Kidney (tissue), 2 donors: ENCODE measurements around a stretch of chr17.

DNA sequence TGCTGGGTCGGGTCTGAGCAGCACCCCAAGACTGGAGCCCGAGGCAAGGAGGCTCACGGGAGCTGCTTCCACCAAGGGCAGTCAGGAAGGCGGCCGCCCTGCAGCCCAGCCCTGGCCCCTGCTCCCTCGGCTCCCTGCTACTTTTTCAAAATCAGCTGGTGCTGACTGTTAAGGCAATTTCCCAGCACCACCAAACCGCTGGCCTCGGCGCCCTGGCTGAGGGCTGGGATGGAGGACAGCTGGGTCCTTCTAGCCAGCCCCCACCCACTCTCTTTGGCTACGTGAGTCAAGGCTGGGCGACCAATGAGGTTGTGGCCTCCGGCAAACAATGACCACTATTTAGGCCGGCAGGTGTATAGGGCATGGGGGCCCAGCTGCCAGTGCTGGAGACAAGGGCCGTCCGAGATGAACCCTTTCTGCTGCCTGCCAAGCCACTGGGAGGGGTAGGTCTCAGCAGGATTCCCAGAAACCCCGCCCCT lies 620 bp downstream of the SERPINF1 start:
- PRO-cap: no peak
- RRBS: 0% methylated on average over 1 of the region's 16 CpGs

GRCh38 chr17:1890929-1891424 lies 61.2 kb downstream of the RPA1 start:
- PRO-cap: no peak
- RRBS: no CpG with 5 or more reads among the region's 10 CpGs

- PRO-cap: no peak
- RRBS: no CpG with 5 or more reads among the region's 10 CpGs
Measured at GRCh38 chr17:1904221-1904823, 74.5 kb downstream of the RPA1 start.

- PRO-cap: no peak
- RRBS: 66% methylated on average over 1 of the region's 6 CpGs
Measured at GRCh38 chr17:1989181-1989575, 36.0 kb downstream of the RTN4RL1 start.

- PRO-cap: no peak
- RRBS: no CpG with 5 or more reads among the region's 12 CpGs
Measured at GRCh38 chr17:1999601-2000348, 25.4 kb downstream of the RTN4RL1 start.

DNA sequence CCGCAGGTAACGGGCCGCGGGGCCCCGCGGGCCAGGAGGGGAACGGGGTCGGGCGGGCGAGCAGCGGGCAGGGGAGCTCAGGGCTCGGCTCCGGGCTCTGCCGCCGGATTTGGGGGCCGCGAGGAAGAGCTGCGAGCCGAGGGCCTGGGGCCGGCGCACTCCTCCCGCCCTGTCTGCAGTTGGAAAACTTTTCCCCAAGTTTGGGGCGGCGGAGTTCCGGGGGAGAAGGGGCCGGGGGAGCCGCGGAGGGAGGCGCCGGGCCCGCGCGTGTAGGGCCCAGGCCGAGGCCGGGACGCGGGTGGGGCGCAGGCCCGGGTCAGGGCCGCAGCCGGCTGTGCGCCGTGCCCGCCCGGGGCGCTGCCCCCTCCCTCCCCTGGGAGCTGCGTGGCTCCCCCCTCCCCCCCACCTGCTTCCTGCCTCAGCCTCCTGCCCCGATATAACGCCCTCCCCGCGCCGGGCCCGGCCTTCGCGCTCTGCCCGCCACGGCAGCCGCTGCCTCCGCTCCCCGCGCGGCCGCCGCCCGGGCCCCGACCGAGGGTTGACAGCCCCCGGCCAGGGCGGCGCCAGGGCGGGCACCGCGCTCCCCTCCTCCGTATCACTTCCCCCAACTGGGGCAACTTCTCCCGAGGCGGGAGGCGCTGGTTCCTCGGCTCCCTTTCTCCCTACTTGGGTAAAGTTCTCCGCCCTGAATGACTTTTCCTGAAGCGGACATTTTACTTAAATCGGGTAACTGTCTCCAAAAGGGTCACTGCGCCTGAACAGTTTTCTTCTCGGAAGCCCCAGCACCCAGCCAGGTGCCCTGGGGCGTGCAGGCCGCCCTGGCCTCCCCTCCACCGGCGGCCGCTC lies 941 bp downstream of the HIC1 start:
- PRO-cap: bidirectional peak, plus-strand start at position 224 of the sequence, minus-strand start at position 175 of the sequence; bidirectional peak, plus-strand start at position 279 of the sequence, minus-strand start at position 294 of the sequence; bidirectional peak, plus-strand start at position 465 of the sequence, minus-strand start at position 371 of the sequence
- RRBS: 17% methylated on average over 45 of the region's 88 CpGs

GRCh38 chr17:2088521-2088942 lies 33.6 kb downstream of the HIC1 start:
- PRO-cap: no peak
- RRBS: no CpG with 5 or more reads among the region's 2 CpGs

GRCh38 chr17:2090098-2090586 lies 35.2 kb downstream of the HIC1 start:
- PRO-cap: no peak
- RRBS: no CpG with 5 or more reads among the region's 12 CpGs

DNA sequence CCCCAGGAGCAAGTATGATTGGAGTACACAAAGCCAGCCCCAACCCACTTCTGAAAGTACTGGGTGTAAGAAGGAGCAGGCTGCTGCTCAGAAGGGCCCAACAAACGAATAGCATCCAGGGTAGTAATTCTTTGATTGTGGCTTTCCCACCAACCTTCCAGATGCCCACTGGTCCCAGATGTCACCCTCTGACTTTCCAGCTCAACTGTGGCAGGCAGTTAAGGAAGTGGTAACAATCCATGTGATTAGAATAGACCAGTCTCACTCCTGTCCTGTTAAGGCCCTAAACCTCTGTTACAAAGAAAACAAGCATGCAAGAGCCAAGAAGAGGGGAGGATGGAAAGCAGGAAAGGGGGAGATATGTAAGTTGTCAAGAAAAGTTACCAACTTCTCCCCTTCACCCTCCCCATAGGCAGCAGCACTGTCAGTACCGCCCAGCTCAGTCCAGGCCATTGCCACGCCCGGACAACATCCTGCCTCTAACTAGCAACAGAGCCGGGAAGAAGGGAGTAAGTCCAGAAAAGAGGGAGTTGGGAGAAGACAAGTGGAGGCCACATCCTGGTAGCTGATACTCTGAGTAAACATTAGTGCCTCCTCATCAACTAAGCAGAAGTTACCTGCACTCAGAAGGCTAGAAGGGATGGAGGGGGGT lies 113.7 kb downstream of the SMG6 start:
- PRO-cap: no peak
- RRBS: no CpG with 5 or more reads among the region's 5 CpGs

GRCh38 chr17:2213597-2214846 lies 89.6 kb downstream of the SMG6 start:
- PRO-cap: bidirectional peak, plus-strand start at chr17:2214274, minus-strand start at chr17:2214270
- RRBS: 52% methylated on average over 3 of the region's 21 CpGs

DNA sequence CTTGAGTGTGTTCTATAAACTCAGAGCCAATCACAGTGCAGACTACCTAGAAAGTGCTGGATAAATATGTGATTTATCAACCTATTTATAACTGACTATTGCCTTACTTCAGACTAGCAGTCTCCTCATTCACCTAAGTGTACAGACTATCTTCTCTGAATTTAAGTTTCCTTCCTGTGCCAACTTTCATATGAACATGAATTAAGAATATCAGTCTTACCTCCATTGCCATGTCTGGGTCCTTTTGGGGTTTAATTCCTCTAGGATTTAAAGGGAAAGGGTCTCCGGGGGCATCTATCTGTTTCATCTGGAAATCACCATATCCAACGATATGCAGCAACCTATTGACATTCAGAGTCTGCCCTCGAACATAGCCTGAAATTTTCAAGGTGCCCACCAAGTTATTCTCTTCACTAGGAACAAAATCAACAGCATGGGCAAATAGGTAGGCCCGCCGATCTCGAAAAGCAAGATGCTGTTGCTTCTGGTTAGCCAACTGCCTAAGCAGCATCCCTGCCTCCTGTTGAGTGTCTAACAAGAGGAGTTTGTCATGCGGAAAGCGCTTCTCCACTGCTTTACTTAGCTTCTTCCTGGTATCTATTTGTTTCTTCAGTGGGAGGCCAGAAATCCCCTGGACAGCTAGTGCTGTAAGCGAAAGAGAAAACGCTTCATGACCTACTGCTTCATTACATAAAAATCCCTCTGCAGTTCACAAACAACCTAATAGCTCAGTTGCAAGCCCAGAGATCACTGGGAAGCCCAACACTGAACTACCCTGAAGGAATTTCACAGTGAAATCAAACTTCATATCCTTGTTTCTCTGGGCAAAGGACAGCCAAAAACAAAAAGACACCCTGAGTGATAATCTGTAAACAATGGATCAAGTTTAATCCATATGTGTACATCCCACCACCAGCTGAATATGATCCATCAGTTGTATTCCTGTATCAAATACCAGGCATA lies 1.7 kb downstream of the TSR1 start:
- PRO-cap: no peak
- RRBS: no CpG with 5 or more reads among the region's 10 CpGs

- PRO-cap: no peak
- RRBS: no CpG with 5 or more reads among the region's 4 CpGs
Measured at GRCh38 chr17:2386034-2386304, 14.9 kb downstream of the MNT start.

- PRO-cap: no peak
- RRBS: no CpG with 5 or more reads among the region's 41 CpGs
Measured at GRCh38 chr17:2386305-2387506, 14.2 kb downstream of the MNT start.

GRCh38 chr17:2393932-2394550 lies 6.8 kb downstream of the MNT start:
- PRO-cap: bidirectional peak, plus-strand start at chr17:2393984, minus-strand start at chr17:2393874
- RRBS: 5% methylated on average over 17 of the region's 53 CpGs

- PRO-cap: bidirectional peak, plus-strand start at chr17:2397031, minus-strand start at chr17:2396798
- RRBS: 7% methylated on average over 16 of the region's 40 CpGs
Measured at GRCh38 chr17:2396350-2397387, 4.2 kb downstream of the MNT start.

- PRO-cap: no peak
- RRBS: no CpG with 5 or more reads among the region's 4 CpGs
Measured at GRCh38 chr17:2419505-2419828, 18.6 kb upstream of the MNT start.

DNA sequence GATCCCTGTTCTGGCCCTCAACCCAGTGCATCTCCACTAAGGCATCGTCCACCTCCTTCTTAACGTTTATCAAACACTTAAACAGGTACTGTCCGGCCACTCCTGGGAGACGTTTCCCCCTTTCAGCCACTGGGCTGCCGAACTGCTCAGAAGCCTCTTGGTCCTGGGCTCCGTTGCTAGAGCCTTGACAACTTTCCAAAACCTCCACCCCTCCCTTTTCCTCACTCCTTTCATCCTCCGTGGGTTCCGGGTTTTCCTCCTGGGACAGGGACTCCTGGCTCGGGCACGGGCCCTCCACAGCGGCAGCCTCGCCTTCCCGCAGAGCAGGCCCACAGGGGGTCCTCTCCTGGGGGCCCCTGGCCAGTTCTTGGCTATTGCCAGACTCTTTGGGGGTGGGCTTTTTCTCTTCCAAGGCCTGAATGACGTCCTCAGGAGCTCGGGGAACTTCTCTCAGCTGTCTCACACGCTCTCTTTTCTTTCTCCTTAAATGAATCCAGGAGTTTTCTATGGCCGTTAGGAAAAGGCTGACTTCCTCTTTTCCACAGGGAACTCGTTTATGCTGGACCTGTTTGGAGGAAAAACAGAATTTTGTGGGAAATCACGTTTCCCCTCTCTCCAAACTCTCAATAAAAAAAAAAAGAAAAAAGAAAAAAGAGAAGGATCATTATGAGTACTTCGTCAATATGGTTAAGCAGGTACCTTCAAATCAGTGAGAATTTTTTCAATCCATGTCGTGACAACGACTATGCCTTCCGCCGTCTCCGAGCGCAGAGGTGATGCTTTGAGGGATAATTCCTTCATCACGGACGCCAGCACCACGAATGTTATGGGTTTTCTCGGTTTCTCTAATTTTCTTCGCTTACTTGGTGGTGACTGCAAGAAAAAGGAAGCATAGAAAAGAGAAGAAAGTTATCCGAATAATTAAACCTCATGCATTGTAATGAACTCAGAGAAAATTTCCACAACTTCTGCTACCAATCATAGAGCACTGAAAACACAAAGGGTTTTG lies 19.5 kb upstream of the MNT start:
- PRO-cap: no peak
- RRBS: no CpG with 5 or more reads among the region's 32 CpGs

DNA sequence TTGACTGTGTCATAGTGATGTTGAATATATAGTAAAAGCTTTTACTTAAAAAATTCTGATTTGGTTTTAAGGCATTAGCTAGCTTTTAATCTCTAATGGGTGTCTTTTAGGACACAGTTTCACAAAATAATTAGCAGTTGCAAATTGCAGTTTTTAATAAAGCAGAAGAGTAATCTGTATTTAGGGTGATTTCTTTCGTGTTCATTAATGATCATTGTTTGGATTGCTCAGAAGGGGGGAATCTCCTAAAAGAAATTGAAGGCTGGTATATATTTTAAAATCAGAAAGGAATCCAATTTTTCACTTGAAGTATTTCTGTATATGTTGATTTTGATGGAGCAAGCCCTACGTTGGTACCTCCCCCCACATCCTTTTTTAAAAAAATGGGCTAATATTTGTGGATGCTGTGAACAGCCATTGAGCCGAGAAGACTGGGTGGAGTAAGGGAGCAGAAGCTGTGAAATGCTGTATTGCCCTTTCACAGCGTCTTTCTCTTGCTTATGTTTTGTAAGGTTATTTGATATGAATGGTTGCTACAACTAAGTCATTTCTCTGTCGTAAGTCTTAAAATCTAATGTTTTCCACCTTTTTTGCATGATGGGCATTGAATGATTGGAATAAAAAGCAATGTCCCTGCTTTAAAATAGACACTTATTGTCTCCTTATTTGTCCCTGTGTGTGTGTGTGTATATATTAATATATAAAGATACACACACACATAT lies 2.2 kb downstream of the PAFAH1B1 start:
- PRO-cap: no peak
- RRBS: no CpG with 5 or more reads among the region's 5 CpGs

DNA sequence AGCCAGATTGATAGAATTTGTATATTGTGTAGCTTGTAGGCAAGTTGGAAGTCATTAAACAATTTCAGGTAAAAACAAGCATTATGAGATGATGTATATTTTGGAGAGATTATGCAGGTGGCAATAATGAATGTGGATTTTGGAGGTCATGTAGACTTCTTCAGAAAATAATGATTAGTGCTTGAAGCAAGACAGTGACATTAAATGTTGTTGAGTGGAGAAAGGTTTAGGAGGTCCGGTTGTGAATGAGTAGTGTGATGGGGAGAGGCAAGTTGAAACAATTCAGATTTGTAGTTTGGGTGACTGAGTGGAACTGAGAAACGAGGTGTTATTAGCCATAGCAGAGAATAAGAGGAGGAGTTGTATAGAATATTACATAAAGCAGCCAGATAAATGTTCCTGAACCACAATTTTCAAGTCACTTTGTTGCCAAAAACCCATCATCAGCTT lies 11.5 kb downstream of the PAFAH1B1 start:
- PRO-cap: no peak
- RRBS: no CpG with 5 or more reads among the region's 2 CpGs

DNA sequence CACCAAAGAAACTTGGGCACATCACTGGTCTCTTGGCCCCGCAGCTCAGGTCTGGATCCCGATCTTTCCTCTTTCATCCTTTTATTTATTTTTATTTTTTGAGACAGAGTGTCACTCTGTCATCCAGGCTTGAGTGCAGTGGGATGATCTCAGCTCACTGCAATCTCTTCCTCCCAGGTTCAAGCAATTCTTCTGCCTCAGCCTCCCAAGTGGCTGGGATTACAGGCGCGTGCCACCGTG lies 24.4 kb downstream of the CLUH start:
- PRO-cap: bidirectional peak, plus-strand start at position 130 of the sequence, minus-strand start at position 138 of the sequence
- RRBS: no CpG with 5 or more reads among the region's 5 CpGs